Sternocleidomastoid (tissue), 1 donor: ENCODE measurements around a stretch of chr3.

DNA sequence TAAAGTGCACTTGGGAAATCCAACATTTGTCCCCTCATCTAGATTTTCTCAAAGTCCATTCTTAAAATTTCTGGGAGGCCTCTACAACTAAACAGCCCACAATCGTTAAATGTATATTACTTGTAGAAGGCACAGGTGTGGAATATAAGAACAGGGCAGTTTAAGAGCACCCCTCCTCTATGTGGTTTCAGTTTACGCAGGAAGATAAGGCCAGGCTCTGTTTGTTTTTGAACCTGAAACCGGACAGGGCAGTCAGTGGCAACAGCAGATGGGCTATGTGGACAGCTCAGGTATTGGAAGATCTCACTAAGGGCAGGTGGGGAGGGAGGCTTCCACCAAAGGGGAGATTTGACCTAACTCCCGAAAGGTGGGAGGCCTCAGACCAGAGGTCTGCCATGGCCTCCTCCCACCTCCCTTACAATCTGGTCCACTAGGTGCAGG lies 5.0 kb downstream of the C3orf52 start:
- PRO-cap: no peak

- PRO-cap: no peak
Measured at GRCh38 chr3:112136002-112136386, 2.9 kb upstream of the GCSAM start.

DNA sequence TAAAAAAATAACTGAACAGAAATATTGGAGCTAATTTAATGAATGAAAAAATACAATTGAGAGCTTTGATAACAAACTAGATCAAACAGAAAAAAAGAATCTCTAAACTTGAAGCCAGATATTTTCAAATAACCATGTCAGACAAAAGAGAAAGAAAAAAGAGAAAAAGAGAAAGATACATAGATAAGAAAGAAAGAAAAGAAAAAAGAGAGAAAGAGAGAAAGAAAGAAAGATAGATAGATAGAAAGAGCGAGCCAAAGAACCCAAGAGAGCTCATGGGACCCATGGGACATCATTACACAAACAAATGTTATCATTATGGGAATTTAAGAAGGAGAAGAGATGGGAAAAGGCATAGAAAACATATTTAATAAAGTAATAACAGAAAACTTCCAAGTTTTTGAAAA lies 69.4 kb downstream of the SLC9C1 start:
- PRO-cap: no peak

DNA sequence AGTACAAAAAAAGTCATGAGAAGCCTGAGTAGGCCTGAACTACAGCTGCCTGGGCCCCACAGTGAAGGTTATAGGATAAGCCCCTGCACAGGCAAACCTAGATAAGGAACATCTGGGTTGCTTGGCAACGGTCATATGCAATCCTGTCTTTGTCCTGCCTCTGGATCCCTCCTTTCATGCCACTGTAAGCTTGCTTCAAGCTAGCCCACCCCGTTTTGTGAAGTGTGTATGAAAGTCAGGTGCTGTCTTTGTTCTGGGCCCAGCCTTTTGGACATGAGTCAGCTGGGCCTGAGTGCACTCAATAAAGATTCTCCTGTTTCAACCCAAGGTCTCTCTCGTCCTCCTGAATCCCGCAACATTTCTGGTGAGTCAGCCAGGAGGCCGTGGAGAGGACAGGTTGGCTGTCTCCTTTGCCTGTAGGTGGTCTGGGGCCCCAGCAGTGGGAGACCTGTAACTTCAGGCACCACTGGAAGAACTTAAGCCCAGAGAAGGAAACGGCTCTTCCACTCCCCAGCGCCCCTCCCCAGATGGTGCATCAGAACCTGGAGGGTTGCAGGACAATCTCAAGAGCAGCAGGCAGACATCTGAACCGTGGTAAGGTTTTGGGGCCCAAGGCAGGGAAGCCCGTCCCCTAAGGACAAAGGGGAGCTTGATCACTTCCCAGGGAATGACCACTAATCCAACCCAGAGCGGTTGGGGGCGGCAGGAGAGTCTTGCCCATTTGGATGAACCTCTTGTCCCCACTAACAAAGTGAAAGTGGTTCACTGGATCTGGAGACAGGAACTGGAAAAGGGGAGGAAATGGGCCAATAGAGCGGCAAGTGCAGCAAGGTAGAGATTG lies 8.3 kb upstream of the SLC9C1 start:
- PRO-cap: no peak

GRCh38 chr3:112303339-112303802 lies 9.4 kb upstream of the SLC9C1 start:
- PRO-cap: no peak

- PRO-cap: no peak
Measured at GRCh38 chr3:112353596-112353887, 20.6 kb downstream of the CD200 start.

GRCh38 chr3:112498659-112499251 lies 517 bp downstream of the BTLA start:
- PRO-cap: no peak

DNA sequence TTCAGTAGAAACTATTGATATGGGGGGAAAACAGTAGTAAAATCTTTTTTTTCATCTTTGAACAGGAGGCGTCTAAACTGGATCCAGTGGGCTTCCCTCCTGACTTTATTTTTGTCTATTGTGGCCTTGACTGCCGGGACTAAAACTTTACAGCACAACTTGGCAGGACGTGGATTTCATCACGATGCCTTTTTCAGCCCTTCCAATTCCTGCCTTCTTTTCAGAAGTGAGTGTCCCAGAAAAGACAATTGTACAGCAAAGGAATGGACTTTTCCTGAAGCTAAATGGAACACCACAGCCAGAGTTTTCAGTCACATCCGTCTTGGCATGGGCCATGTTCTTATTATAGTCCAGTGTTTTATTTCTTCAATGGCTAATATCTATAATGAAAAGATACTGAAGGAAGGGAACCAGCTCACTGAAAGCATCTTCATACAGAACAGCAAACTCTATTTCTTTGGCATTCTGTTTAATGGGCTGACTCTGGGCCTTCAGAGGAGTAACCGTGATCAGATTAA lies 18.7 kb downstream of the SLC35A5 start:
- PRO-cap: no peak

DNA sequence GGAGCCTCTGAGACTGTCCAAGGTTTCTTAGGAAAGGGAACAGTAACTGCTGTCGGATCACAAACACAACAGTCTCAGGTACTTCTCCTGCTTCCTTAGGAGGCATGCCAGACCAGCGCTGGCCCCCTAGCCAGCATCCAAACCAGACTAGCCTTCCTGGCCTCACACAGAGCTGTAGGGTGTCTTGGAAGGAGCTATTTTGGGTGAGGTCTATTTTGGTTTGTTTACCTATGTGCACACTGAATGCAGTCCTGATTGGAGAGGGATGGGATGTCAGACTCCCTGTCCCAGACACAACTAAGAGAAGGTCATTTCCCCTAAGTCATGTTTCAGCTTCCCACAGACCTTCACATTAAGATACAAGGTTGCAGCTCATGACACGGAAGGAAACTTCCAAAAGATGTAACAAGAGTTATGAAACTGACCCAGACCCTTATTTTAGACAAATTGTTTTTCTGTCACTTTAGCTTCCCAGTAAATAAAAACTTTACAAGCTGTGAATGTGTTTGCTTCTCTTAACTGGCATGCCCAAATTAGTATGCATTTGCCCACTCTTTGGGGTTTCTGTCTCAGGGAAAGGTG lies 28.7 kb downstream of the CCDC80 start:
- PRO-cap: no peak

DNA sequence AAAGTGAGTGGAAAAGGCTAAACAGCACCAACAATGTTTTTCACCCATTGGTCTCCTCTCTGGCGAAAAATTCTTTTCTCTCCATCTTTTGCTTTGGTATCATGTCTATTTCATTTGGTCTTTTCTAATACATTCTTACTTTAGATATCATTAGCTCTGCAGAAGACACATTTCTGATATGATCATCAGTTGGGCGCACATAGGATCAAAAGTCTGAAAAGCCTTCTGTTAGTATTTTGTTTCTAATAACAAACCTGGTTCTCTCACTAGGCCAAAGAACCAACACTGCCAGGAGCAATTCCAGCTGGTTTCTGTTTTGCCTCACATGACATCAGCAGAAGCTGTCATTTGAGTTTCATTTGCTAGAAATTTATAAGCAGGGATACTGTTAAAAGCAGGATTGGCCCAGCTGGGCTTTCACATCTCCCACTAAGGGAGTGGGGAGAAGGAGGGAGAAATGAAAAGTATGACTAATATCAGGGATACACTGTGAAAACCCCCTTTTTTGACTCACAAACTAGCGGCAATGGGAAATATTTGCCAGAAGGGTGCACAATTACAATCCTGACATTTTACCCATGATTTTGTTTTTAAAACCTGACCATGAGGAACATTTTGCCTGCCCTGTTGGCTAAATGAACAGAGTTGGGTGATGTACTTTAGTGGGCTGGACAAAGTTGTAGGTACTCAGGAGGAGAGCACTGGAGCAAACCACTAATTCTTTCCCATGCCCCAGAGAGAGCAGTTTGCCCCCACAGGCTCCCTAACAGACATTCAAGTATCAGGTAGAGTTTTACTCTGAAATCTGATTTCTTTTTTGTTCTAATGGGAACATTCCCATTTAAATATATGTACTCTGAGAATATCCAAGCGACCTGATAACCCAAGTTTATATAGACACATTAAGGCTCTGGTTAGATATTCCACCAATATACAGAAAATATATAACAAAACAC lies 5.2 kb downstream of the CCDC80 start:
- PRO-cap: no peak

DNA sequence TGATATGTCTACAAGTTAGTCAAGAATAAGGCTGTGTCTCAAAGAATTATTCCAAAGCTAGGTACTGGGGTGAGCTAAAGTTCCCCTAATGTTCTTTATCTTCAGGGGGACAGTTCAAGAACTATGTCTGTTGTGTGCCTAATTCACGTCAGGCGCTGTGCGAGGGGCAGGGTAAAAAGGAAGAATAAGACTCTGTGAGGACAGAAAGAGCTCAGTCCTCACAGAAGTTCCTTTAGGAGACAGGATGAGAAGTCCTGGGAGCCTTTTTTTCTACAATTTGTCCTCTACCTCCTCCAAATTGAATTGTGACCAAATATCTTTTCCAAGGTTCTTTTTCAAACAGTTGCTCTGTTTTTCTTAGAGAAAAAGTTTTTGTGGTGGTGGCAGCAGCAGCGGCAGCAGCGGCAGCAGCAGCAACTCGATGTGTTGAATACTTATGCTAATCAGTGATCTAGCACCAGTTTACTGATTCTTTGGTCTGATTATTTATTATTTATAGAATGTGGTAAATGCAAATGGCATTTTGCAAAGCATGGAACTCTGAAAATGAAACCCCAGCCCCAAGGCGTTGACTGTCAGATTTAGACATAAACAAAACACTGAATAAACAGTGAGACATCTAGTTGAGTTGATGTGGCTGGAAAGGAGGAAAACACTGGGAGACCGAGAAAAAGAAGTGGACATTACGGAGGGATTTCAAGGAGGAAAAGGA lies 59.9 kb upstream of the NEPRO start:
- PRO-cap: no peak

GRCh38 chr3:113193153-113193735 lies 18.1 kb upstream of the BOC start:
- PRO-cap: no peak

- PRO-cap: no peak
Measured at GRCh38 chr3:113254454-113254773, 43.1 kb downstream of the BOC start.

DNA sequence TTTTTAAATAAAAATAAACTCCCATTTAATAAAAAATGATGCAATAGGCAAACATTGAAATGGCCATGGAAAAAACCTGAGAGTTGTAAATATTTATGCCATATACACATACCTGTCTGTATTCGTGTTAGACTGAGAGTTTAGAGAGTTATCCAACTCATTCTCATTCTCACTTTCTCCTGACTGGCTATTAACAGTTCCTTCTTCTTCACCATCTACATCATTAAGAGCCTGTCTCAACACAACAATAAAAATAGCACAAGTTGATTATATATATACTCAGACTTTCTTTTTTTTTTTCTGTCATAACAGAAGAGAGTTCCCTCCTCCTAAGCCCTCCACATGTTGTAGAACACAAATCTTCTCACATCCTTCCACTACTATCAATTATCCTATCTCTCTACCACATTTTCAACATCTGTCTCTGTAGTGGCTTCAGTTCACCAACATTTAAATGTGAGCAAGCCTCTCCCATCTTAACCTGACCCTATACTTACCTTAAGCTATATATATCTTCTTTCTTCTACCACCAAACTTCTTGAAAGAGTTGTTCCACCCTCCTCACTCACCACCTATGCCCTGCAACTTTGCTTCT lies 26.0 kb downstream of the SPICE1 start:
- PRO-cap: no peak

GRCh38 chr3:113533595-113534000 lies 1.2 kb downstream of the SIDT1 start:
- PRO-cap: bidirectional peak, plus-strand start at chr3:113533813, minus-strand start at chr3:113533704

DNA sequence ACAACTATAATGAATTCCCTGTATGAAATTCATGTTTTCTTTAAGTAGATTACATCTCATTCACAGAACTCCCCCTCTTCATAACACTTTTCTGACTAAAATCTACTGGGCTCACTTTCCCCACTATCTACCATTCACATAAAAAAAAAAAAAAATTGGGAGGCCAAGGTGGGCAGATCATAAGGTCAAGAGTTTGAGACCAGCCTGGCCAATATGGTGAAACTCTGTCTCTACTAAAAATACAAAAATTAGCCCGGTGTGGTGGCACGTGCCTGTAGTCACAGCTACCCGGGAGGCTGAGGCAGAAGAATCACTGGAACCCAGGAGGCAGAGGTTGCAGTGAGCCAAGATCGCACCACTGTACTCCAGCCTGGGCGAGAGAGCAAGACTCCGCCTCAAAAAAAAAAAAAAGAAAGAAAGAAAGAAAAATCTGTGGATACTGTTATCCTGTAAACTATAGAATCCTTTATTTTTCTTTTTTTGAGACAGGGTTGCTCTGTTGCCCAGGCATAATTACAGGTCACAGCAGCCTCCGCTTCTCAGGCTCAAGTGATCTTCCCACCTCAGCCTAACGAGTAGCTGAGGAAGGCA lies 19.6 kb downstream of the NAA50 start:
- PRO-cap: no peak

DNA sequence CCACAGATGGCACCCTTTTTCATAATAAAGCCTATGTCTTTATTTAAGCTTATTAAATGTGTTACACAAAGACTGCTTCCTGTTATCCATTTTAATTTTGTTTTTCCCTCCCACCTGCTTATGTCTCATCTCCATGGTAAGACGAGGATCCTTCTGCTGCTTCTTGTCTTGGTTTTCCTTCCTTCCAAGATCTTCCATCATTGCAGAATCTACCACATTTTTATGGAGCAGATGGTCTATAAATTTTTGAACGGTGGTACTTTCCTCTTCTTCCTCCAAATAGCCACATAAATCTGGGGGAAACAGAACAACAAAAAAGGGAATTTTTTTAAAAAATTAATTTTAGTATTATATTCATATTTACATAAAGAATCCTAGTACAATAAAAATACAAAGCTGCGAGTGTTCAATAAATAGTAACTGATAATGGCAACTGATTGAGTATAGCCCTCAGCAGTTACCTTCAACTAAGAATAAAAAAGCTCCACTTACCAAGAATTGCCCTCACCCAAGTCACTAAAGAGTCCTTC lies 19.8 kb downstream of the CCDC191 start:
- PRO-cap: no peak

DNA sequence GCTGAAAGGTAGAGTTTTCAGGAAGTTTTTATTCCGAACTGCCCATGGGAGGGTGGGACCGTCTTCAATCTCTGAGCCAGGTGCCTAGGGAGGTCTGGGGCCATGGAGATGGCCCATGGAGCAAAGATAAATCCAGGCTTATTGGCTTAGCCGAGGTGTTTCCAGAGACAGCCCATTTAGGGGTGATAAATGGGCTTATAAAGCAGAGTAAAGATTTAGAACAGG lies 474 bp downstream of the QTRT2 start:
- PRO-cap: no peak

GRCh38 chr3:114092474-114092974 lies 36.0 kb downstream of the QTRT2 start:
- PRO-cap: no peak

- PRO-cap: no peak
Measured at GRCh38 chr3:114152417-114153201, 26.2 kb downstream of the DRD3 start.